ENCODE data around the gene SYNCRIP.

GRCh38 chr6:85404114-85404540 lies 45.8 kb upstream of the NT5E start:
- PRO-cap: bidirectional peak, plus-strand start at chr6:85404587, minus-strand start at chr6:85404368
- RRBS: no CpG with 5 or more reads among the region's 1 CpG

DNA sequence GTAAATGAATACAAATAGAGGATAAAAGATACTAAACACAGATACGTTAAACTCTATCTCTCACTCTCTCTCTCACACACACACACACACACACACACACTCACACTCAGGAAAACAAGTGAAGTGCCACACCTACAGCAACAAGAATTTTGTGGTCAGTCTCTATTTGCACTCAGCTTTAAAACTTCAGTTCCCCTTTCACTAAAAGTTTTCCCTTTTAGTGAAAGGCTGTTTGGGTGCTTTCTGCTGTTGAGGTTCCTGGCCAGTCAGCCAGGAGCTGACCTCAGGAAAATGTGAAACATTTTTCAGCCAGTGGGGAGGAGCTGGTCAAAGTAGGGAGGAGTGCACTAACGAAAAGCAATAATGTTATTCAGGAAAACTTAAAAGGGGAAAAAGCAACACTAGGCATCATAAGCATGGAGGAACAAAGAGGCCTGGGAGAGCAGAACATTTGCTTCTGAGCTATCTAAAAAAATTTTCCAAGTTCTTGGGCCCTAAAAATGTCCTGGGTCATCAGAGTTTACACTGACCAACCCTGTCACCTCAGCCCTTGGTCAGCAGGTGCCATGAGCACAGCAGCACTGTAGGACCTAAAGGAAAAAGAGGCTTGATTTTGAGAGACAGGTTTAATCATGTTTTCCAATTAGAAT lies 30.7 kb upstream of the NT5E start:
- PRO-cap: no peak
- RRBS: no CpG with 5 or more reads among the region's 2 CpGs

DNA sequence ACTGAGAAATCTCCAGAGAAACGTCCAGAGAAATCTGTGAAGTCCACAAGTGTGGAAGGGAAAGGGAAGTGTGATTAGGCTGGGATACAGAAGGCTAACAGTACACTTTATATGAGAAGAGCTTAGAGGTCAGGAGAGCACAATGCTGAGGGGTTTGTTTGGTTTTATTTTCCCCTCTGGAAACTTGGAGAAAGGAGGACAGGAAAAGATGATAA lies 1.6 kb downstream of the NT5E start:
- PRO-cap: no peak
- RRBS: no CpG with 5 or more reads among the region's 1 CpG

DNA sequence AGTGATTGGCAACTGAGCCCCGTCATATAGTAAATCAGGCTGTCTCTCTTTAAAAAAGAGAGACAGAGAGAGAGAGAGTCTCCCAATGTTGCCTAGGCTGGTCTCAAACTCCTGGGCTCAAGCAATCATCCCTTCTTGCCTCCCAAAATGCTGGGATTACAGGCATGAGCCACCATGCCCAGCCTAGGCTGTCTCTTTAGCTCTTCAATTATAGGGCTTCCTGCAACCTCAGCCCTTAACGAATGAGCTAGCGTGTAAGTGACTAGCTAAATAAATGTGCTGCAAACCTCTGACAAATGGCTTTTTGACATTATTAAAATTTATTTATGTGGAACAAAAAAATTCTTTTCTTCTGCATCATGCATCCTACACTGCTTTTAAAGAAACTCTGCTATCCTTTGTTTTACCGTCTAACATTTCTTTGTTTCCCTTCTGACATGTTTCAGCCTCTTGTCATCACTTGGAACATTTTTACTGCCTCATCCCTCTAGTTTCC lies 9.2 kb downstream of the NT5E start:
- PRO-cap: no peak
- RRBS: no CpG with 5 or more reads among the region's 4 CpGs

DNA sequence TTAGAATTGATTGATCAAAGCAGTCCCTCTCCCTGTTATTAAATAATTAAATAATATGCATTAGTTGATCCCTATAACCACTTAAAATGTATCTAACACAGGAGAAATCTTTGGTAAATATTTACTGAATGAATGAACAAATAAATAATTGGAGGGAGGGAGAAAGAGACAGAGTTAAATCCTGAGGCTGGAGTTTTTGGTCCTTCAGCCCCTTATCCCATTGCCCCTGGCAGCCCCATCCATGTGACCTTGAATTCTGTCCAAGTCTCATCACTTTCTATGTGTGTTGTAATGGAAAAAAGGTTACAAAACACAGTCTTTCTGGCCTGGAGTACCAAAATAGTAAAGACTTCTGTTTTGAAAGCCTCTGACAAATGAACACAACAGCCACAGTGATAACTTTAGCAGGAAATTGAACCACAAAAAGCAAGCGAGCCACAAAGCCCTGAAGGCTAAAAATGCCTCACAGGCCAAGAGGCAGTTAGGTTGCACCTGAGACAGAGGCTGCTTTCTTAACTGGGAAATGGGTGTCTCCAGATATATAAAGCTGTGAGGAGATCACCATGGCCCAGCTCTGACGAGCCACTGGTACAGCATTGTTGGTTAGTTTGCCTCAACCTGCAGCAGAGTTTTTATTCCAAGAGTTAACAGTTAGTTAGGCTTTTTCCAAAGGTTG lies 11.3 kb downstream of the NT5E start:
- PRO-cap: no peak
- RRBS: no CpG with 5 or more reads among the region's 2 CpGs

DNA sequence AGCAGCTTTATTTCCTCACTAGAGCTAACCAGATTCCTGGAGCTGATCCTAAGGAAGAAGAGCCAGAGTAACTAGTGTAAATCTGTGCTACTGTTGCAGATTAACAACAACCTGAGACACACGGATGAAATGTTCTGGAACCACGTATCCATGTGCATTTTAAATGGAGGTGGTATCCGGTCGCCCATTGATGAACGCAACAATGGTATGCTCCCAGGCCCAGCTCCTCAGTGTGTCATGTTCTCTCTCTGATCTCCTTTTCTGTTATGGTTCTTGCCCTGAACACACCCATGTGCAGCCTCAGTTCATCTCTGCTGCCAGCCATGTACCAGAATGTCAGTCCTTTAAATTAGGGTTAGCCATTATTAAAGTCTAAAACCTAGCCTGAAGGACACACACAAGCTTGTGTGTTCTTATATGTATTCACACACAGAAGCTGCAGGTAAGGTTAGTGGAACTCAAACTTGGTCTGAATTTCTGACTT lies 39.6 kb downstream of the NT5E start:
- PRO-cap: no peak
- RRBS: no CpG with 5 or more reads among the region's 5 CpGs

- PRO-cap: no peak
These were observed 18.5 kb downstream of the SNX14 start for GRCh38 chr6:85575120-85575584.

GRCh38 chr6:85594389-85594811 lies 742 bp upstream of the SNX14 start:
- PRO-cap: no peak
- RRBS: no CpG with 5 or more reads among the region's 13 CpGs

GRCh38 chr6:85642755-85643476 lies at the start of gene SYNCRIP:
TSS of gene SYNCRIP (minus strand) at chr6:85642886.
- PRO-cap: bidirectional peak, plus-strand start at chr6:85643083, minus-strand start at chr6:85643317
- RRBS: 3% methylated on average over 11 of the region's 74 CpGs

DNA sequence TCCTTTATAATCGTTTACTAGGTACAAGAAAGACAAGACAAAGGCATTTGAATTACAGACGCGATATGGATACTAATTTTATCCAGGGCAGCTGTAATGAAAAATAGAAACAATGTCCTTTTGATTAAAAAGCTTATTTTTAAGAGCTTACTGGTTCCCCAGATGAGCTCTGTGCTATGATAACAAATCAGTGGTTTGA lies 1.6 kb upstream of the SYNCRIP start:
- PRO-cap: no peak
- RRBS: no CpG with 5 or more reads among the region's 3 CpGs

GRCh38 chr6:86897253-86897523 lies 40.1 kb upstream of the HTR1E start:
- PRO-cap: no peak
- RRBS: no CpG with 5 or more reads among the region's 8 CpGs

- PRO-cap: no peak
These were observed 53.7 kb upstream of the SMIM8 start for GRCh38 chr6:87268609-87269209.

DNA sequence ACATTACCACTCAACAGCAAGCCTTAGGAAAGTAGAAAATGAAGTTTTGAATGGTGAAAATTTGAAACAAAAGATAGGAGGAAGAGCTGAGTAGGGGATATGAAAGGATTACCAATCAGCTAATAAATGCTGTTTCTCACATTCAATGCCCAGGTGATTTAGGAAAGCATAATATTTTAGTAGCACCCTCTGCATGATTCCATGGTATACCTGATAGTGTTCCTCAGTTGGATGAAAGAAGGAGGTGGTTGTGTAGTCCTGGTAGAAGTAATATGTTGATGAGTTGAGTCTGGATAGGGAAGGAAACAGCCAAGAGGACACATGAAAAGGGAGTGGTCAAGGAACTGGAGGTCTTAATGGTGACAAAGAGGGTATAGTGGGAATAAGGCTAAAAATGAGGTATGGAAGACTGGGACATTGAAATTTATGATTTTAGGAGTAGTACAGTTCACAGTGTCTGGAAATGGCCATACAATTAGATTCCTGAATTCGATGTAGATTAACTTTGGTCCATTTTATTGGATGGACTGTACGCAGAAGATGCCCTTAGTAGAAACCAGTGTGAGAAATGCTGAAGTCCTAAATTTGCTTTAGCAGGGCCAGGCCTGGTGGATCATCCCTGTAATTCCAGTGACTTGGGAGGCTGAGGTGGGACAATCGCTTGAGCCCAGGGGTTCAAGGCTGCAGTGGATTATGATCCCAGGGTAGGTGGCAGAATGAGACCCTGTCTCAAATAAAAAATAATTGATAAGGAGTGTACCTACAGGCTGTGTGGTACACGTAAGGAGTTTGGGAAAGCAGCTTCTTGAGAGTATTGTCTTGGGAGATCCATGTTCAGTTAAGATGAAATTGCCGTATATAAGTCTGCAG lies 49.3 kb upstream of the SMIM8 start:
- PRO-cap: no peak
- RRBS: no CpG with 5 or more reads among the region's 5 CpGs

DNA sequence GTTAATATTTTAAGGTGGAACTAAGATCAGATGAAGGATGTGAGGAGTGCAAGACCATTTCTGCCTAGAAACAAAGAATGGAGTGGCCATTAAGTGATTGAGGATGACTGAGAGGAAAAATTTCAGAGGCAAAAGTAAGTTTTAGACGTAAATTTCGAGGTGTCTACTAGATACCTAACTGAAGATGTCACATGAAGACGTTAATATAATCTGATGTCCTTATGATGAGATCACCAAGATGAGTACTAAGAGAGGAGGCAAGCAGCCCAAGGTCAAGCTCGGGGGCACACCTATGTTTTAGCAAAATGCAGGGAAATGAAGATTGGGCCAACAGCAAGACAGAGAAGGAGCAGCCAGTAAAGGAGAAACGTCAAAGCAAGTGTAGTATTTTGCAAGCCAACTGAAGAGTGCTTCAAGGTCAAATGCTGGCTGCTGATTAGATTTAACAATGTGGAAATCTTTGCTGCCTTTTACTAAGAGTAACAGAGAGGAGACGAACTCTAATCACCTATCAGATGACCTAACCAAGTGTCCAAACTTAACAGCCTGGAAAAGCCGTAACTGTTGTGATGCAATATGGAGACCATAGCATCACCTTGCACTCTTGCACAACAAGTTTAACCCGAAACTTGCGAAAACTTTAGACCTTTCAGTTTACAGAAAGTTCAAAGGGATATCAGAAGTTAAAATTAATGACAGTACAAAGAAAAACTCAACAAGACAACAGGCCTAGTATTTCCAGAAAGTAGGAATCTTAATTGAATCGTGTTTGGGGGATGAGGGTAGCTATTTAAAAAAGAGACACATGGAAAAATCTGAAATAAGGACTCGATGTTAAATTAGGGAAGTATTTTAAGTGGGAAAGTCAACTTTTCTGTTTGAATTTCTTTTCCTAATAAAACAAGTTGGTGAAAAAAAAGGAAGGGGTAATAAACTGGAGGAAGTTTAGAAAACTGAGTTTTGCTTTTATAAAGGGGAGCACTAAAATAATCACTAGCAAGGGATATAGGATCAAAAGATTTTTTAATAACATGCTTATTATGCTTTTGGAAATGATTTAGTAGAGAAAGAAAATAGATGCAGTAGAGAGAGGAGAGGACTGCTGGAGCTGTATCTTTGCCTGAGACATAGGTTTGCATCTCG lies 30.4 kb downstream of the AKIRIN2 start:
- PRO-cap: no peak
- RRBS: no CpG with 5 or more reads among the region's 12 CpGs

- PRO-cap: bidirectional peak, plus-strand start at chr6:87702438, minus-strand start at chr6:87702233
- RRBS: 4% methylated on average over 9 of the region's 13 CpGs
These were observed 233 bp upstream of the AKIRIN2 start for GRCh38 chr6:87702342-87702590.

DNA sequence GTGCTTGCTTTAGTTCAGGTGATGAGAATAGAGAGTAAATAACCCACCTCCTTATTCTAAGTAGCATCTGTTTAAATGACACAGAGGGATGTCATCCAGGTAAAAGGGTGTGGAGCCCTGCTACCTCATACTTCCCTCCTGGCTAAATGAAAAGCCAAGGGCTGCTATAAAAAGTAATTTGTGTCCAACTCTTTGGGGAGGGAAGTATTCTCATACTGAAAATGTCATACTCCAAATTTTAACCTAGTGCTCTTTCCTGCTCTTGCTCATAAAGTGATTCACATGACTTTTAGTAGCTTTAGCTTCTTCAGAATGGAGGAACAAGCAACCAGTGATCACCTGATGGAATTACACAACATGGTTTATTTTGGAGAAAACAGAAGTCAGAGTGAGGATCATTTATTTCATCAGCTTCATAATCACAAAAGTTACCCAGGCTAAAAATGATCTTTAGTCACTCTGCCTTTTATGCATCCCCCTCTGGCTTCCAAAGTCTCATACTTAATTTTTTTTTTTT lies 30.3 kb upstream of the AKIRIN2 start:
- PRO-cap: no peak

- PRO-cap: no peak
- RRBS: no CpG with 5 or more reads among the region's 1 CpG
These were observed 87.1 kb upstream of the AKIRIN2 start for GRCh38 chr6:87789171-87789591.

- PRO-cap: unidirectional peak, plus-strand start at chr6:88120505
- RRBS: no CpG with 5 or more reads among the region's 4 CpGs
These were observed 45.8 kb downstream of the CNR1 start for GRCh38 chr6:88120376-88120792.

DNA sequence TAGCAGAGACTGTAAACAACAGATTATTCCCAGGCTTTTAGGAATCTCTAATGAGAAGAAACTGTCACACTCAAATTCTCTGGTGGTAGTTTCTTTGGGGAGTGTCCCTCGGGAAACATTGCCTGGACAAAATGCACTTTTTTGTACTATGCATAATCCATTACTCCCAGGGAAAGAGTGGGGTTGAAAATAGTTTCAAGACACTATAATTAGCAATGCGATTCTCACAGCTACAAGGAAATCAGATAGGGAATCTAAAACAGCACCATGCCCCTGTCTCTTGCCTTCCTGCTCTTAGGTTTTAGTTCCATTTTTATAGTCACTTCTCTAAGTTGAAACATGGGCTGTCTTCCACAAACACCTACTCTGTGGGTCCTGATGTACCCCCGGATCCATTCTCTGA lies 325.4 kb upstream of the CNR1 start:
- PRO-cap: no peak
- RRBS: no CpG with 5 or more reads among the region's 3 CpGs

DNA sequence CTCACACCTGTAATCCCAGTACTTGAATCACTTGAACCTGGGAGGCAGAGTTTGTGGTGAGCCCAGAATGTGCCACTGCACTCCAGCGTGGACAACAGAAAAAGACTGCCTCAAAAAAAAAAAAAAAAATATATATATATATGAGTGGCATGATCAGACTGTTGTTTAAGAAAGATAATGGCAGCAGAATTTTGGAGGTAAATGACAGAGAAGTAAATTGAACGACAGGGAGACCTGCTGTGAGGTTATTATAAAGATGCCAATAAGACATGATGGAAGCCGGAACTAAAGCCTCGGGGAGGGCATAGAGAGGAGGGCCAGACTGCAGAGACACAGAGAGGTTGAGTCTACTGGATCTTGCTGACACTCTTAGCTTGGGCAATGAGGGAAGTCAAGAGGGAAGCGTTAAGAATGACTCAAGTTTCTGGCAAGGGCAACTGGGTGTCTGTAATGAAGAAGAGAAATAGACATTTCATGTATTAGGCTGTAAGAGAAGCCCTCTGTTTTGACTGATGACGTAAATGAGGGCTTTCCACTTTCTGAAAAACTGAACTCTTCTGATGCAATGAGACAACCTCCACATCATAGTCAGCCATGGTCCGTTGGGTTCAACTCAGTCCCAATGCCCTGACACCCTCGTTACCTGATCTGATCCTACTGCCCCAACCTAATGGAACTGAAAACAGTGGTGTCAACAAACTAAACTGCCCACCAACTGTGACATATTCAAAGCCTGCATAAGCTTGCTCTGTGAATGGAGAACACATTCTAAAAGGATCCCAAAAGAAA lies 46.0 kb upstream of the PNRC1 start:
- PRO-cap: no peak
- RRBS: no CpG with 5 or more reads among the region's 8 CpGs

Measured in Caco-2 (cell line).